Gallbladder (tissue), 1 donor: ENCODE measurements around a stretch of chr17.

DNA sequence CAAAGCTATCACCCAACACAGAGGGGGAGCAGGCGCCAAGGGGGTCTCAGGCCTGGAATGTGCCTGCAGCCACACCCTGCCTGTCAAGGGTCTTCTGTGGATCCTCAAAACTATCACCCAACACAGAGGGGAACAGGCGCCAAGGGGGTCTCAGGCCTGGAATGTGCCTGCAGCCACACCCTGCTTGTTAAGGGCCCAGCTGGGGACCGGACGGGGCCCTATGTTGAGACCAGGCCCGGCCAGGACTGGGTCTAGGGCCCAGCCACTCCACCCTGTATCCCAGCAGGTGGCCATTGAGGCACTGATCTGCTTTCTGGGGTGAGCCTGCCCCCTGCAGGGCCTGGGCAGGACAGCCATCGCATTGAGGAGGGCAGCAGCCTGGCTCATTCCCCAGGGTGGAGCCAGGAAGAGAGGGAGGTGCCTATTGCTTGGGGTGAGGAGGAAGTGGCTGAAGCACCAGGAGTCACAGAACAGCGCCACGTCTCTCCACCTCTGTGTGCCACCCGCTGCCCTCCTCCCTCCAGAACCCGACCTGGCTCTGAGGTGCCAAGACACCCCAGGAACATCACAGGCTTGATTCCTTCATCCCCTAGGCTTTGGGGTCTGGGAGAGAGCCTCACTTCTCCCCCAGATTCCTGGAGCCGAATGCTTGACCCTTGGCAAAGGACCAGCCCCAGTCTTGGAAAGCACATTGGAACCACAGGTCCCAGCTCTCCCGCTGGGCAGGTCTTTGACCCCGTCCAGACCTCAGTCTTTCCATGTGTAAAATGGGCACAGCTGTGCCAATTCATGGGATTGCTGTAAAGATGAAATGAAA is 7.1 kb upstream of the KRT36 start:
- PRO-cap = unidirectional peak, plus-strand start at position 466 of the sequence; unidirectional peak, plus-strand start at position 523 of the sequence

GRCh38 chr17:41499897-41500626 is 5.3 kb downstream of the KRT13 start:
- PRO-cap = bidirectional peak, plus-strand start at chr17:41500287, minus-strand start at chr17:41500141

GRCh38 chr17:41510296-41510836 is 5.0 kb upstream of the KRT13 start:
- PRO-cap = no peak

DNA sequence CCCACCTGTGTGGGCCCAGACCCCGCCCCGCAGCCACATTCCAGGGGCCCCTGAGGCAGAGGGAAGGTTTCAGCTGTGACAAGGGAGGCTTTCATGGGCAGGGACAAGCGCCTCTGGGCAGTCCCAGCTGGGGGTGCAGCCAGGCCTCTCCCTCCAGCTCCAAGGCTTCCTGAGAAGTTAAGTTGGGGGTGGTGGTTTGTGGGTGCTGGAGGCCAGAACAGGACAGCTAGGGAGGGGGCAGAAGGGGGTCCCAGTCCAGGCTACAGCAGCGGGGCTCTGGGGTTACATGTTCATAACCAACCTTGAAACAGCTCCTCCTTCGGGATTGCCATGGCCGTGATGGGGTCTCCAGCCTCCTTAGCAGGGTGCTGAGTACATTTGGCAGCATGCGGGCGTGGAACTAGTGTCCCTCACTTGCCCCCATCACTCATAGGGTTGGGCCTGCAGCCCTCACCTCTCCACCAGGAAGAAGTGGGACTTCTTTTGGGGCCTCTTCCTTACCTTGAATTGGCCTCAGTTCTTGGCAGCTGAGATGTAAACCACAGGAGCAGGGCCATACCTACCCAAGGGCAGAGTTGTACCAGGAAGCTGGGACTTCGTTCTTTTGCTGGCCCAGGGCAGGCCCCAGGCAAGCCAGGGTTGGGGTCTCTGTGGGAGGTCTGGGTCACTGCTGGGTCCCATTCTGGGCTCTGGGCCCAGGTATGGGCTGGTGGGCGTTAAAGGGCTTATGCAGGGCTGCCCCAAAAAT is 3.5 kb upstream of the KRT15 start:
- PRO-cap = bidirectional peak, plus-strand start at position 120 of the sequence, minus-strand start outside the sequence; bidirectional peak, plus-strand start at position 593 of the sequence, minus-strand start at position 509 of the sequence

GRCh38 chr17:41525082-41525932 is 2.8 kb downstream of the KRT19 start:
- PRO-cap = bidirectional peak, plus-strand start at chr17:41525189, minus-strand start at chr17:41525186; unidirectional peak, minus-strand start at chr17:41525337

- PRO-cap = no peak
These were observed 1.7 kb upstream of the KRT14 start for GRCh38 chr17:41588206-41588906.

DNA sequence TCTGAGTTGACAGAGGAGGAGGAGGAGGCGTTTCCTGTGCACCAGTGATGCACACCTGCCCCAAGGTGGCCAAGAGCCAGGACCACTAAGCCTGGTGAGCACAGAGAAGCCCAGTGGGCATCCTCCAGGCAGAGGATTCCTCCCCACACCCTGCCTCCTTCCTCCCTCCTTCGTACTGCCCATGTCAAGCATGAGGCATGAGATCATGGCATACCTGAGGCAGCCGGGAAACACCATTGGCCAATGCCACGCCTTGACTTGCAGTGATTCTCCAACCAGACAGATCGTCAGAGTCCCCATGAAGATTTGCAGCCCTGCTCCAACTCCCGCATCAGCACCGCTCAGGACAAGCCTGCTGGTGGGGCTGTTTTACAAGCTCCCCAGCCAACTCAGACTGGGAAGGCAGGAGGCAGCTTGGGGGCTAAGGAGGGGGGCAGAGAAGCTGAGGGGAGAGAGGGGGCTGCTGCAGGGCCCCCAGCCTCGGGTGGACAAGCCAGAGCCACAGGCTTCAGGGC is 2.9 kb upstream of the KRT16 start:
- PRO-cap = no peak

GRCh38 chr17:41647785-41648484 is 23.6 kb upstream of the KRT17 start:
- PRO-cap = no peak

DNA sequence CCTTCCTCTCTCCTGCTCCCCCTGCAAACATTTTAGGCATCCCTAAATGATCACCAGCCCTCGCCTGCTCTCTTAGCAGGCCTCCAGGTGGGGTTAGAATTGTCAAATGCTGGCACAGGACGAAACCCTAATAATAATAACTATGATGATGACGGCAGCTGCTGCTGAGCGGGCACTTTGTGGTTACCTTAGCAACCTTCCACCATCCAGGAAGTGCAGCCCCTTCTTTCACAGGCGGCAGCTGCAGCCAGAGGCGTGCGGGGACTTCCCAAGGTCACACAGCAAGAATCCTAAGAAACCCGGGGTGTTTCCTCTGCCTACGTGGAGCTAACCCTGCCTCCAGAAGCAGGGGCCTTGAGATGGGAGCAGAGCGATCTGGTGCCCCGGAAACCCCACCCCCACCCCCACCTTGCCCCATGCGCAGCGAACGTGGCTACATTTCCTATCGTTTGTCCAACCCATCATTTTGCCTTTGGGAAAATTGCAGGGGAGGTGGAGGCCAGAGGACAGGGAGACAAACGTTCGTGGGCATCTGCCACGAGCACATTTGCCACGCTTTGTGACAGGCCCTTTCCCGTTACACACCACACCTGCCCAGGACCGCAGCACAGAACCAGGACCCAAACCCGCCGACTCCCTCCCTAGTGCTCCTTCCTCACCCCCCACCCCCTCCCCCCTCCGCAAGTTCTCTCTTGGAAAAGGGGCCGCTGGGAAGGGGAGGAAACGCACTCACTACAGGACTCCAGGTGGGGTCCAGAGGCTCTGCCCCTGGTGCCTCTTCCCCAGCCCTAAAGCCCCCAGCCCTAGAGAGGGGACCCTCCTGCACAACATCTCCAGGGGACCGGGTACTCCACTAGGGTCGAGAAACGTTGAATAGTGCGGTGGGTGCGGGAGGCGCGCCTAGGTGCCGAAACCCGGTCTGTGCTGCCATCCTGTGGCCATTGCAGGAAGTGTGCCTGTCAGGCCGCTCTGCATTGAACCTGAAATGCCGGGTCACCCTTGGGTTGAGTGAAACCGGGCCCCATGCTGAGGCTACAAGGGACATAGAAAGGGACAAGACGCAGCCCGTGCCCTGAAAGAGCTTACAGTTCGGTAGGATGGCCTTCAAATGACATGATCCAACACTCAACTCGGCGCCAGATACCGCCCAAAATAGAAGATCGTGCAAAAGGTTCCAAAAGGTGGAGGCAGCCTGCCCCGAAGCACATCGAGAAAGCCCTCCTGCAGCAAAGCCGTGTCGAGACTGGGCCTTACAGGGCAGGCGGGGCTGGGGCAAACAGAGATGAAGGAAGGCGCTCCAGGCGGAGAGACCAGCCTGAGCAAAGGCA is 22.0 kb upstream of the EIF1 start:
- PRO-cap = bidirectional peak, plus-strand start at position 250 of the sequence, minus-strand start at position 107 of the sequence

DNA sequence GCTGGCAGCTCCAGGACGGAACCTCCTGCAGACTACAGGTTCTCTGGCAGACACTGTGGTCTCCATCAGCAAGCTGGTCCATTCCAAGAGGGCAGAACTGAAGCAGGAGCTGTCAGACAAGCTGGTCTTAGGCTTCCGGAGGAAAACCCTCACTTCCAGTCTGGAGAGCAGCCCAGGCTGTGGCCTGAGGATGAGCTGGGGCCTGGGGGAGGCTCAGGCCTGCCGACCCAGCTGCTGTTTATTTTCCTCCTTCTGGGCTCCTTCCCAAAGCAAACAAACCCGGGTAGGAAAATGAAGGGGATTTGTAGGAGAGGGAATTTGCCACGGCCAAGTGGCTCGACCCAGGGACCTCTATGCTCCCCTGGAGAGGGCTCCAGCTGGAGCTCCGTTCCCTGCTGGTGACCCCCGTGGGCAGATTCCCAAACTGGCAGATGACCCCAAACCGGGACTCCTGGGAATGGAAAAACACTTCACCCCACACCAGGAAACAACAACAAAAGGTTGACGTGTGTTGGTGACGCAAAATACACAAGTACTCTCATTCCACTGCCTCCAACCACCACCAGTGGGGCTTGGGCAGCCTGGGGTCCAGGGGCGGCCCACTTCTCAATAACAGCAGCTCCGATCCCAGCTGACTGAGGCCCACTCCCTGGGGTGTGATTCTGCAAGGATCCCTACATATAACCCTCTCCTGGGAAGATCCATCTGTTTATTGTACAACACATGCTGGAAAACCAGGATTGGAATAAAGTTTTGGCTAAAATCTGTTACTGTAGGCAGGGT is 8.8 kb downstream of the JUP start:
- PRO-cap = bidirectional peak, plus-strand start at position 565 of the sequence, minus-strand start at position 426 of the sequence

GRCh38 chr17:41801395-41801891 is 10.3 kb downstream of the P3H4 start:
- PRO-cap = no peak

- PRO-cap = no peak
These were observed 9.4 kb downstream of the FKBP10 start for GRCh38 chr17:41822127-41822694.

DNA sequence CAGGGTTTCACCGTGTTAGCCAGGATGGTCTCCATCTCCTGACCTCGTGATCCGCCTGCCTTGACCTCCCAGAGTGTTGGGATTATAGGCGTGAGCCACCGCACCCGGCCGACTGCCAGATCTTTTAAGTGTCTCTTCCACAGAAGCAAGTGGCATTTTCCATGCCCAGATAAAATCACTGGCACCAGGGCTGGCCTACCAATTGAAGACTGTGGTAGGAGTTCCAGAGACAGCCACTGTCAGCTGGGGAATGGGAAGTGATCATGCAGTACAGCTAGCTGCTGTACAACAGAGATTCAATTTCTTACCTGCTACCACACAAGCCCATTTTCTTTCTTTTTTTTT is 17.9 kb downstream of the CNP start:
- PRO-cap = no peak

DNA sequence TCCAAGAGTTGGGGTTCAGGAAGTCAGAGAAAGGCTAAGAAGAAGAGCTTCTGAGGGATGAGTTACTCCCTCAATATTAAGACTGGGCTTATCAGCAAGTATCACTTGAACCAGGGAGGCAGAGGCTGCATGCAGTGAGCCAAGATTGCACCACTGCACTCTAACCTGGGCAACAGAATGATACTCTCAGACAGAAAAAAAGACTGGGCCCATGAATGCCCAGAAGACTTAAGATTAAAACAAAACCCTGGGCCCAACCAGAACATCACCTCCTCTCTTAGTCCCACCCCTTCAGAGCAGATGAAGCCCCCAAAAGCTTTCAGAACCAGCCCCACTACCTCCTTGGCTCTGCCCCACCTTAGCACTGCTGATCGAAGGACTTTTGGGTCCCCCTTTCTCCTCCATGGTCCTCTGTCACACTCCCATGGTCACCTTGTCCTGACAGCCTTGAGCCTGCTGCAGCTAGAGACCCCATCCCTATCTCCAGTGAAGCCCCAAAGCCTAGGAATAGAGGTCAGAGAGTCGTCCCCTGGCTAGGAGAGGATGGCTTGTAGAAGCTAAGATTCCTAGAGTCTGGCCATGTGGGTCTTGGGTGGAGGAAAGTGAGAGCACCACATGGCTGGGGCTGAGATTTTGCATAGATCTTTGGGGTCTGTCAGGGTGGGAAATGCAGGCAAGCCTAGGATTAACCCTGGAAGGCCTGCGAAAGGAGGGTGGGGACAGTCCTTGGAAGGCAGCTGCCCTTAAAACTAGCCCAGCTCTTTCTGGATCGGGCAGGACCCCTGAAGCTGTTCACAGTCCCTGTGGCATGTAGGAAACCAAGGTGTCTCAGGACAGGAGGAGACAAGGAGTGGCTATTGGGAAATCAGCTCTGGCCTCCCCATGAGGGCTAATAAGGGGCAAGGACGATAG is 6.4 kb downstream of the NKIRAS2 start:
- PRO-cap = no peak

GRCh38 chr17:42039757-42040625 is 10.4 kb downstream of the C17orf113 start:
- PRO-cap = no peak

- PRO-cap = no peak
These were observed 10.1 kb downstream of the ZNF385C start for GRCh38 chr17:42088025-42088763.

GRCh38 chr17:42121581-42122131 is 489 bp upstream of the KAT2A start:
- PRO-cap = no peak

DNA sequence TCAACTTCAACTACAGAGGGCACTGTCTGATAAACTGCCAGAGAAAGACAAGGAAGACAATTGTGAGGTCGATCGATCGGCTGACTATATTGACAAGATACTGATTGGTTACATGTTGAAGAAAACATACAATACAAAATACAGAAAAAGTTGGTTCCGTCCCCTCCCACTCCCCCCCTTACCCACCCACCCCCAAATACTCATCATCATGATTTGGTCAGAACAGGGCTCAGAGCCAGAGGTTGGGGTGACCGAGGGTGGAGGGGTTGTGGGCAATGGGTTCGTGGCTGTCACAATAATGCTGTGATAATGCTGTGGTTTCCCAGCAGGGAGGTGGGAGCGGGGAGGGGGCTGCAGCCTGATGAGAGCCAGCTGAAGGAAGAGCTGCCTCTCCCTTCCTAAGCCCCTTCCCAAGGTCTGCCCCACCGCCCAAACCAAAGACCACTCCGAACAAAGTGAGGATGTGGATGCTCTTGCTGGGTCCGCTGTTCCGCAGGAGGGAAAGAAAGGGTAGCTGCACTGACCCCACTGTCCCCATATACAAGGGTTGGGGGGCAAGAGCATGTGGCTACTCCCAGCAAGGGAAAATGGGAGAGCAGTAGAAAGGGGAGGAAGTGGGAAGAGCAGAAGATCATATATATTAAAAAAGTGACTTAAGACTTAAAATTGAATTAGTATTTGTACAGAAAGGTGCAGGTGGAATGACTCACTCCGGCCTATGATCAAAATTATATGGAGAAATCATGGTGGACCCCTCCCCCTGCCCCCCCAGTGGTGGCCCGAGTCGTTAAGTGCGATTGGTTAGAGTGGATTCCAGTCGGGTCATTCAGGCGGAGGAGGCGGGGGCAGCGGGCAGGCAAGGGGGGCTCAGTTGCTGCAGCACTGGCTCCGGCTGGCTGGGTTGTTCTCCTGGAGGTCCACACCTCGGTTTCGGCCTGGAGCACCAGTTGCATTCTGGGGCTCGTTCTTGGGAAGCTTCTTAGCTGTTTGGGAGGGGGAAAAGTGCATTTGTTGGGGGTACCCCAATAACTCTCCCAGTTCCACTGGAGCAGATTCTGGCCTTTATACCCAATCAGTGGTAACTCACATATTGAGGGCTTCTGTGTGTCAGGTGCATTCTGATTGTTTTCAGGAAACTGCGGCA is 2.7 kb downstream of the HSPB9 start:
- PRO-cap = no peak

- PRO-cap = unidirectional peak, minus-strand start at chr17:42132182
These were observed 9.7 kb downstream of the HSPB9 start for GRCh38 chr17:42132074-42132913.

DNA sequence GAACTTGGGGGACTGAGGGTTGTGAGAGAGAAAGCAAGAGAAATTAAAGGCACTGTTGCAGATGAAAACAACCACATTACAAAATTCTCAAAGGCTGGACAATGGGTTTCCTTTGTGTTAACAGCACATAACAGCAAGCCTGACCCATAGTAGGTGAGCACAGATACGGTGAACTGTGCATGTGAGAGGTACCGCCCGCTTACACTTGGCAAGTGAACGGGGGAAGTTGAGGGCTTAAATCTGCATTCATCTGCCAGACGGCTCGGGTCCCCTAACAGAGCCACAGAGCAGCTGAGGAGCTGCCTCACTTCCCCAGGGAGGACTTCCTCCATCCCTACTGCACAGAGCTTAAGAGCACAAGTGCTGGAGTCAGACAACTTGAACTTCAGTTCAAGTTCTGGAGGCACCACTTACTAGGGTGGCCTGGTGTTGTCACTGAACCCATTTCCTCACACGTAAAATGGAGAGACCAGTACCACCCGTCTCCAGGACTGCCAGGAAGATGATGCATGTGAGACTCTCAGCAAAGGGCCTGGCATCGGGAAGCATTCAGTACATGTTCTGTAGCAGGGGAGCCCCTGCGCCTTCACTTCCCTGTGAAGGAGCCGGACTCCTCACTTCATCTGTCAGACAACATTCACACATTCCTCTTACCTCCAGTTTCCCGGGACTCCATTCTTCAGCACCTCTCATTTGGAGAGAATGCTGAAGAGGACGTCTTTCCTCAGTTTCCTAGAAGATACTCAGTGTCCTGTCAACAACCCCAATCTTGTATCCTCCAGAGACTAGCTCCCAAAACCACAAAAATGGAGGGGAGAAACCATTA is 13.3 kb downstream of the RAB5C start:
- PRO-cap = no peak